Skeletal muscle satellite cell (primary cell): ENCODE measurements around a stretch of chr1.

GRCh38 chr1:214004039-214004523 lies 16.3 kb downstream of the PROX1 start:
- CAGE, long polyA plus RNA: no peak

- CAGE, long polyA plus RNA: no peak
Observed at GRCh38 chr1:214107222-214108050, 119.7 kb downstream of the PROX1 start.

- CAGE, long polyA plus RNA: no peak
Observed at GRCh38 chr1:214126557-214127294, 139.0 kb downstream of the PROX1 start.

GRCh38 chr1:214261008-214261519 lies 19.9 kb upstream of the SMYD2 start:
- CAGE, long polyA plus RNA: no peak

DNA sequence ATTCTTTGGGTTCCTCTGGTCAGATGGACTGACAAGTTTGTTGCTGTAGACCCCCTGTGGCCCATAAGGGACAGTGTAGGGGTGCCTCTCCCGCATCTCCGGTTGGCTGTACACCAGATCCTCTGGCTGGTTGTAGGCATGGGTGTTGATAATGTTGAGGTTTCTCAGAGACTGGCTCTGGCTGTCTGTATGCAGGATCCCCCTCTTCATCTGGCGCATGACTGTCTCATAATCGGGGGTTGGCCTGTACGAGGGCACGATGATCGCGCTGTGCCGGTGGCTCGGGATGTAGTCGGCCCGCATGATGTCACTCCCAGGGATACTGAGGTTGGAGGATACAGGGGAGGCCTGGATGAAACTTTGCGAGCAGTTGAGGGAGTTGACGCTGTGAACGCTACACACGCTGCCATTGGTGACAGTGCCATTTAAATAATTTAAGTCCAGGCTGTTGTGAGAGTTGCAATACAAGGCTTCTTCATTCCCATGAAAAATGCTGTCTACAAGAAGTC lies 103.4 kb downstream of the SMYD2 start:
- CAGE, long polyA plus RNA: no peak

DNA sequence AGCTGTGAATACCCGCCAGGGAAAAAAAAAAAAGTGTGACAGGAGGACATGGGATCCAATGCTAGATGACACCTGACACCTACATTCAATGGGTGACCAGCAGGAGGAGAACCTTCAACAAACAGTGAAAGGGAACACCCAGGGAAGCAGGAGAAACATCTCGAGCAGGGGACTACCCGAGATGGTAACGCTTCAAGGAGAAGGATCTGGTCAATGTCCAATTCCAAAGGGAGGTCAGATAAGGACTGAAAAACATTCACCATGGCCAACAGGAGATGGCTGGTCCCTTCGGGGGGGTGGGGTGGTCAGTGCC lies 46.3 kb downstream of the PTPN14 start:
- CAGE, long polyA plus RNA: no peak

DNA sequence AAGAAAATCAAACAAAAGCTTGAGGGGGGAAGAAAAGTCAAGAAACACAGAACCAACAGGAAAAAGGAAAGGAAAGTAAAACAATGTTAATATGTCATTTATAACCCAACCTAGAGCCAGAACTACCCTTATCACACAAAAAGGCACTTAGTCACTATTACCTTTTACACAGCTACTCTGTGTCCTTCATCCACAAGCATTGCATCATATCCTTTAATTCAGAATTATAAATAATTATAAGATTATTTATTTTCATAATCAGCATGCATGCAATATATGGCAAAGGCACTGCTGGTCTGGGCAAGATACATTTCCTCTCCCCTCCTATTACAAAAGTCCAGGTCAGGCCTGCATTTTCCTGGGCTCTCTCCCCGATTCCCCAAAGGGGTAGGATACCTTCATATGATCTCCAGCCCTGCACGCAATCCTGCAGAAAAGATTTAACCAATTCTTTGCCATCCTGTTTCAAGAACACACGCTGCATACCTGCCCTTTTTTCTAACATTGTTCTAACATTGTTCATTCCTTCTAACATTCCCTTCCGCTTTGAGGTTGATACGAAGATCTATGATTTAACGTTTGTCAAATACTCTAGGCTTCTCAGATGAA lies 4.4 kb downstream of the PTPN14 start:
- CAGE, long polyA plus RNA: no peak

GRCh38 chr1:215083793-215084194 lies 1.3 kb downstream of the KCNK2 start:
- CAGE, long polyA plus RNA: no peak

GRCh38 chr1:215608948-215609682 lies 42.0 kb downstream of the KCTD3 start:
- CAGE, long polyA plus RNA: no peak

DNA sequence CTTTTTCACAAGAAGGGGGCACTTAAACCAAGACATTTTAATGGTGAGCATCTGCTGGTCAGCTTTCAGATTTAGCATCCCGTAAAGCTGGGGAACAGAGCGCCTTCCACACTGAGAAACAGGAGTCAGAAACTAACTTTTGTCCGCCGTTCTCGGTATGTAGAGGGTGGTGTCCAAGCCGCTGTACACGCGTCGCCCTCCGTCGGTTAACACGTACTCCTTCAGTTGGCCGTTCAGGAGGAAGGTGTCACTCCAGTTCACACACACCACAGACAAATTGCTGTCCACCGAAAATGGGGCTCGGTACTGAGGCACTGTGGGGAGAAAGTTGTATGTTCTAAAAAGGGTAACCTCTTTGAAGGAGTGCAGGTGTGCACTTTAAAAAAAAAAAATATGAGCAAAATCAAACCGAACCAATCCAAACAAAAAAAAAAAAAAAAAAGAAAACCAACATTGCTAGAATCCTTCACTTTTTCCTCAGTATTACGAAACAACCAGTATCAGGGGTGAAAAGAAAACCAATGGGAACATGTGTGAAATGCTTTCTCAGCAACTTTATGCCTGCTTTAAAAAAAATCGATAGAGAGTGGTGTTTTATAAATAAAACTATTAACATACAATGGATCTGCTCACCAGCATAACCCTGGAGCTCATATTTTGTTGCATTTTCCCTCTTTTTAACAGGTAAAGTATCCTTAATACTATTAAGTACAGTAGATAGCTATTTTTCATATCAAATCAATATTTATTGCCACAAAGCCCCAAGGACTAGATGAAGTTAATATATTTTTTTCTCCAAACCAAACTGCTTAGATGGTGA lies 73.5 kb downstream of the KCTD3 start:
- CAGE, long polyA plus RNA: no peak

- CAGE, long polyA plus RNA: no peak
Observed at GRCh38 chr1:215643679-215644344, 76.7 kb downstream of the KCTD3 start.

GRCh38 chr1:216311332-216311970 lies 111.8 kb downstream of the USH2A start:
- CAGE, long polyA plus RNA: no peak

DNA sequence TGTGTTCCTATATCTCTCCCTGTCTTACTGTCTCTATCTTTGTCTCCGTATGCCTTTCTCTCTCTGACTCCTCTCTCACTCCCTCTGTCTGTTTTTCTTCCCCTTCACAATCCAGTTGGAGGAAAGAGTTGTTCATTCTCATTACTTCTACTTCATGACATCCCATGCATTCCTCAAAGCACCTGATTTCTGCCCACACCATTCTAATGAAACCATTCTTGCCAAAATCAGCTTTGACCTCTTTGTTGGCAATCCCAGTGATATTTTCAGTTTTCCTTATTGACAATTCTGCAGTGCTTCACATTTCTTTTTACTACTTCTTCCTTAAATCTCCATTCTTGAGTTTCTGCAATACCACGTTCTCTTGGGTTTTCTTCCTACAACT lies 97.4 kb downstream of the ESRRG start:
- CAGE, long polyA plus RNA: no peak

DNA sequence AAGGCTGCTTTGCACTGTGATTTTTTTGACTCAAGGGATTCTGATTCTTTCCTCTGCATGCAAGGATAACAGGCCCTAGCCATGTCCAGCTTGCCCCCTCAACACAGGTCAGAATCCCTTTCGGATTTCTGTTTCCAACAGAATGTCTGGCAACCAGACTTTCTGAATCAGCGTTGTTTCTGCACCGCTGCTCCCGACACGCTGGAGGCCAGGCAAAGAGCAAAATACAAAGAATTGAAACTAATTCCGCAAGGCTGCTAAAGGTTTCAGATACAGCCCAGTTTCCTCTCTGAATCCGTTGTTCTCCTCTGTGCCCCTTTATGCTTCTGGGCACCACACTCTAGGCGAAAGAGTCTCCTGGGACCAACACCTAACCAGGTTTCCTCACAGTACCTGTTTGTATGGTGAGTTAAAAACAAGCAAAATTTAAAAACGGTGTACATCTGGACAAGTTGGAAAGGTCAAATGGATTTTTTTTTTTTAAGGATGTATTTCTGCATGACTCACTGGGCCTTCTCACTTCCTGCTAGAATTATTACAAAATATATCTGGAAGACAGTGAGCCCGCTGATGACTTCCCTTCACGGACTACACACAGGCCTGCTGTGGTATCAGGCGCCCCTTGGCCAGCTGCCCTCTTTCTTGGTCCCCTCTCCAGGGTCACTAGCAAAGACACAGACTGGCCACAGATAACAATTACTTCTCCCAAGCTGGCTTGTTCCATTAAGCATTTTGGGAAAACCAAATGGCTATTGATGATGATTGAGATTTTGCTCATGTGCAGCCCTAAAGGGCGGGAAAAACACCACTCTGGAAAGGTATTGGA lies 118.3 kb downstream of the TGFB2 start:
- CAGE, long polyA plus RNA: no peak

DNA sequence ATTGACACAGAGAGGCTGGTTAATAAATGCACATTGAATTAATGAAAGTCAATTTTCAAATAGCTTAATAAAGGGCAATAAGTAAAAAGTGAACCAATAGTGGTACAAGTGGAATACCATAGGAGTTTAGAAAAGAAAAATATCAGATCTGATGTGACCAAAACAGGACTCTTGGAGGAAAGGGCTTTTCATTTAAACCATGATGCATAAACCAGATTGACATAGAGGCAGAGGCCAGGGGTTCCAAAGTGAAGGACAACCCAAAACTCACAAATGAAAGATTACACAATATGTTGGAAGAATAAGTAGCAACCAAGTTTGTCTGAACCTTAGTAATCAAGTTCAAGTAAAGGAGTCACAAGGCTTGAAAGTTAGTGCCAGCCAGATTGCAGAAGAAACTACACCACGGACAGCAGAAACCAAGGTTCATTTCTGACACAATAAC lies 124.7 kb downstream of the ZC3H11B start:
- CAGE, long polyA plus RNA: no peak

- CAGE, long polyA plus RNA: no peak
Observed at GRCh38 chr1:219660633-219661467, 47.9 kb upstream of the ZC3H11B start.

DNA sequence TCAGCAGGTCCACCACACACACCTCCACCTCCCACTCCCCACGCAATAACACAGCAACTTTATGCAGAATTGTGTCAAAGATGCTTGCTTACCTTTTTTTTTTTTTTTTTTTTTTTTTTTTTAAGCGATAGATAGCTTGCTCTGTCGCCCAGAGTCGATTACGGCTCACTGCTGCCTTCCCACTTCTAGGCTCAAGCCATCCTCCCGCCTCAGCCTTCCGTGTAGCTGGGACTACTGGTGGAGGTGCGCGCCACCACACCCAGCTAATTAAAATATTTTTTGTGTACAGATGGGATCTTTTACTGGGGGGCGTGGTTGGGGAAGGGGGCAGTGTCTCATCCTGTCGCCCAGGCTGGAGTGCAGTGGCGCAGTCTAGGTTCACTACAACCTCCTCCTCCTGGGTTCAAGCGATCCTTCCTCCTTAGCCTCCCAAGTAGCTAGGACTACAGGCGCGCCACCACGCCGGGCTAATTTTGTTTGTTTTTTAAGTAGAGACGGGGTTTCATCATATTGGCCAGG lies 666 bp upstream of the BPNT1 start:
- CAGE, long polyA plus RNA: no peak

GRCh38 chr1:220253222-220254099 lies 18.8 kb downstream of the RAB3GAP2 start:
- CAGE, long polyA plus RNA: no peak

DNA sequence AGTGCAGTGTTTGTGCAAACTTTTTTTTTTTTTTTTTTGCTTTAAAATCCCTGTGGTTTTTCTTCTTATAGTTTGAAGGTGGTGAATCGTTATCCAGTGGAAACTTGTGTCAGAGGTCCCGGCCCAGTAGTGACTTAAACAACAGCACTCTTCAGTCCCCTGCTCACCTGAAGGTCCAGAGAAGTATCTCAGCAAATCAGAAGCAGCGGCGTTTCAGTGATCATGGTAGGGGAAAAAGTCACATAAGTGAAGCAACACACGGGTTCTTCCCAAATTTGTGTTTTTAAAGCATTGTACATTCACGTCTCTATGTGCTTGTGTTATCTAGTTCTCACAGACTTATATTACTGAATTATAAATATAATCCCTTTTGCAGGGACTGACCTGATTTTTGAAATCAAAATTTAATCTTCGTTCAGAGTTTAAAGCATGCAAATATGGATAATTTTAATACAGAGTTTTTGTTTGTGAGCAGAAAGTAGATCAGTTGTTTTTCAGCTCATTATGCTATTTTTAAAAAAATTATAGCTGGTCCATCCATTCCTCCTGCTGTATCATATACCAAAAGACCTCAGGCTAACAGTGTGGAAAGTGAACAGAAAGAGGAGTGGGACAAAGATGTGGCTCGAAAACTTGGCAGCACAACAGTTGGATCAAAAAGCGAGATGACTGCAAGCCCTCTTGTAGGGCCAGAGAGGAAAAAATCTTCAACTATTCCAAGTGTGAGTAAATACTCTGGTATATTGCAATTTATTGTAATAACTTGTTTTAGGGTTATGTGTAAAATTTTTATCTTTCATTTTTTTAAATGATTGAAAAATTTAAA lies 54.6 kb upstream of the C1orf115 start:
- CAGE, long polyA plus RNA: no peak

DNA sequence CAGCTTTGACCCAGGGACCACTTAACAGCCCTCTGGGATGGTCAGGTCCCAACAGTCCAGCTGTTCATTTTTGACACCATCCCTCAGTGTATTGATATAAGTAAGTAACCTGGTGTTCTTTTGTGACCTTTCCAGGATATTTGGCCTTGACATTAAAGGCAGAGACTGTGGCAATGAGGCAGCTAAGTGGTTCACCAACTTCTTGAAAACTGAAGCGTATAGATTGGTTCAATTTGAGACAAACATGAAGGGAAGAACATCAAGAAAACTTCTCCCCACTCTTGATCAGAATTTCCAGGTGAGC lies 13.4 kb downstream of the MTARC2 start:
- CAGE, long polyA plus RNA: no peak